ENCODE results near the genes DKC1 and CMC4.

GRCh38 chrX:154542778-154543801, 3.6 kb downstream of the G6PD start:
- PRO-cap, 7 experiments: peak in 1 of 7 experiments; most common plus-strand start chrX:154543525 (in 1)

DNA sequence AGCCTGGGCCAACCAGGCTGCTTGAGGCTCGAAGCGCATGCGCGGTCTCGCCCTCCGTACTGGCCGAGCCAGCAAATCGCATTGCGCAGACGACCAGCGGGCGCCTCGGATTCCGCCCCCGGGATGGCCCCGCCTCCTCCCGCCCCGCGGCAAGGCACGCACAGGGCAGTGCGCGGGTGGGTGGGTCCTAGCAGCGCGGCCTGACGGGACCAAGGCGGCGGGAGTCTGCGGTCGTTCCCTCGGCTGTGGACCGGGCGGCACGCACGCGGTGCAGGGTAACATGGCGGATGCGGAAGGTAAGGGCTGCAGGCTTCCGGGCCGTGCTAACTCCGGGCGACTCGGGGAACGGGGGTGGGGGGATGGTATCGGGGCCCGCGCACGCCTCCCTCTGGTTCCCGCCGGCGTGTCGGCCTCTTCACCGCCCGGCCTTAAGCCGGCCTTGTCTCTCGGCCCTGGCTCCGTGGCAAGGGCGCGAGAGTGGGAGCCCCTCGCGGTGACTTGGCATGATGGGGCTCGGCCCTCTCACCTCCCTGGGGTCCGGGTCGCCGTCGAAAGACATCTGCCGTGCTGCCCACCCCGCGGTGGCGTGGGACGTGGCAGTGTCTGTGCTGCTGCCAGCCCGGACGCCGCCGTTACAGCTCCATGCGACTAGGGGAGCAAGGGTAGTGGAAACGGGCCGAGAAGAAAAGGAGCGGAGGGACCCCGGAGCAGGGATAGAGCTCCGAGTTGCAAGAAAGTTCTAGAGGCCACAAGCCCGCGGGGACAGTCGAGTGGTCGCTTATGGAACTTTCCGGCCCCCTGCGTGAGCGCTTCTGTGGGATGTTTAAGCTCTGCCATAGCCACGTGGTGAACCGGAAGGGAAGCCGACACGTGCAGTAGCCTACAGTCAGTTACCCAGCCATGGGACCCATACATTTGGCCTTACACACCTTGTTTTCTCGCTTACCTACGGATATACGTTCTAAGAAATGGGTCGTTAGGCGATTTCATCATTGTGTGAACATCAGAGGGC, at the start of gene DKC1:
DKC1 (plus strand) TSS at position 179 of the 1,012 bp plus-strand sequence.
- PRO-cap, 7 experiments: peak in 7 of 7 experiments; most common plus-strand start position 81 of the sequence (in 7); most common minus-strand start position 298 of the sequence (in 5)

DNA sequence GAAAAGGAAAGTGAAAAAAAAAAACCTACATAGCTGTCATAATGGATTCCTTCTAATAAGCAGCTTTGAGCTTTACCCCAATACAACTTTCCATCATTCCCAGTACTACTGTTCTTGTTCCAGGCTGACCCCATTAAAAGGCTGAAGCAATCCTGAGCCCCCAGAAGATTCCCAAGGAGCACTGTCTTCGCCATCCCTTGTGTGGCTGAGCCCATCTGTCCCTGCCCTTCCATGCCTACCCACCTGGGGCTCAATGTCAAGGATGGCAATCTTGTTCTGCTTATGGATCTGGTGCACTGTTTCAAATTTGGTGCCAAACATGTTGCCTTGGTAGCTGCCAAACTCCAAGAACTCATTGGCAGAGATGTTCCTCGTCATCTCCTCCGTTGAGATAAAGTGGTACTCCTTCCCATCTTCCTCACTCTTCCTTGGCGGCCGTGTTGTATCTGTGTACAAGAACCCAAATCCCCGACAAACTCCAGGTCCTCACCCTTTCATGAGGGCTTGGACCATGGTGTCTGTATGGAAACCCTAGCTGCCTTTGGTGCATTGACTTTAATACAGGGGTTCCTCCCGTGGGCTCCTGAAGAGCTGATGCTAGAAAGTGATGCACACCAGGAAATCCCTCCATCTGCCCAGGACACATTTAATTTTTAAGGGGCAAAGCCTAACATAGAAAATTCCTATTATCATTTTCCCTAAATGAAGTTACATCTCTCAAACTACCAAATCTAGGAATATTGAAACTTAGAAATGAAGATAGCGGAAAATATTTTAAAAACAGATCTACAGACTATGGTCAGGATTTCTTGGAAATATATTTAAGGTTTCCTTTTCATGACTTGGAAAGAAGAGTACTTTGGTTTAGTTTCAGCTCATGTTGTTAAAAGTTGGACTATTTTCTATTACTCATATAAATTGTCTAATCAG, 19.0 kb downstream of the DKC1 start:
- PRO-cap, 7 experiments: no peak in any of the 7 experiments

- PRO-cap, 7 experiments: peak in 7 of 7 experiments; most common plus-strand start chrX:155071525 (in 7); most common minus-strand start chrX:155071168 (in 4)
Measured at GRCh38 chrX:155070712-155071769, at the start of gene CMC4. Gene CMC4 (minus strand): TSS chrX:155071136.